Diencephalon (tissue), 2 donors: ENCODE results near the gene PSMB1.

- RAMPAGE, long total RNA: no peak
Observed at GRCh38 chr6:170291332-170292517, 847 bp upstream of the DLL1 start.

- RAMPAGE, long total RNA: no peak
Observed at GRCh38 chr6:170344717-170345304, 38.3 kb downstream of the FAM120B start.

DNA sequence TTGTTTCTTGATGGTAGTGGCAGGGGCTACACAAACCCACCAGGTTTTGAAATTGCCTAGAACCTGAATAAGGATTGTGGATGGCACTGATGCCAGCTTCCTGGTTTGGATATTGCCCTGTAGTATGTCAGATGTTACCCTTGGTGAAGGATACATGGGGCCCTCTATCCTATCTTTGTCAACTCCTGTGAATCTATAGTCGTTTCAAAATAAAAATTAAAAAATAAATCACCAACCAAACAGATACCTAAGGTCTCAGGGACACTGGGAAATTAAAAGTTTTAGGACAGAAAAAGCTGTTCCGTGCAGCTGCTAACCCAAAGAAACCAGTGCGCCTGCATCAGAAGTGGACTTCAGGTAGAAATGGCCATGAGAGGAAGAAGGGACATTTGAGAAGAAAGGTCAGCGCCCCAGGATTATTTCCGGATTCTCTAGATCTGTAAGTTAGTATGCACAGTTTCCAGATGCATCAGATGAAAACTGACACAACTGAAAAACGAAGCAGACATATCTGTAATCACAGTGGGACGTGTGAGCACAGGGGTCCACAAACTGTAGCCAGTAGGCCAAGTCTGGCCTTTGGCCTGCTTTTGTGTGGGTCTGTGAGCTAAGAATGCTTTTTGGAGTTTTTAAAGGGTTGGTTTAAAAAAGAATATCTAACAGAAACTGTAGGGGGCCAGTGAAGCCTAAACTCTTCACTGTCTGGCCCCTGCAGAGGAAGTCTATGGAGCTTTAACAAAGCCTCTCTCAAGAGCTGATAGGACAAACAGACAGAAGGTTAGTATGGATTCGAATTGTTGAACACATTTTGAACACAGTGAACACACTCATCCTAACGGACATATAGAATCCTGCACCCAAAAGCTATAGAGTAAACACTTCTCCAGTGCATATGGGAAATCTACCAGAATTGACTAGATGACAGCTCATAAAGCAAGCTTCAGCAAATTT is 77.9 kb downstream of the FAM120B start:
- RAMPAGE, long total RNA: no peak

GRCh38 chr6:170504320-170504767 is 48.8 kb downstream of the PSMB1 start:
- RAMPAGE, long total RNA: no peak

DNA sequence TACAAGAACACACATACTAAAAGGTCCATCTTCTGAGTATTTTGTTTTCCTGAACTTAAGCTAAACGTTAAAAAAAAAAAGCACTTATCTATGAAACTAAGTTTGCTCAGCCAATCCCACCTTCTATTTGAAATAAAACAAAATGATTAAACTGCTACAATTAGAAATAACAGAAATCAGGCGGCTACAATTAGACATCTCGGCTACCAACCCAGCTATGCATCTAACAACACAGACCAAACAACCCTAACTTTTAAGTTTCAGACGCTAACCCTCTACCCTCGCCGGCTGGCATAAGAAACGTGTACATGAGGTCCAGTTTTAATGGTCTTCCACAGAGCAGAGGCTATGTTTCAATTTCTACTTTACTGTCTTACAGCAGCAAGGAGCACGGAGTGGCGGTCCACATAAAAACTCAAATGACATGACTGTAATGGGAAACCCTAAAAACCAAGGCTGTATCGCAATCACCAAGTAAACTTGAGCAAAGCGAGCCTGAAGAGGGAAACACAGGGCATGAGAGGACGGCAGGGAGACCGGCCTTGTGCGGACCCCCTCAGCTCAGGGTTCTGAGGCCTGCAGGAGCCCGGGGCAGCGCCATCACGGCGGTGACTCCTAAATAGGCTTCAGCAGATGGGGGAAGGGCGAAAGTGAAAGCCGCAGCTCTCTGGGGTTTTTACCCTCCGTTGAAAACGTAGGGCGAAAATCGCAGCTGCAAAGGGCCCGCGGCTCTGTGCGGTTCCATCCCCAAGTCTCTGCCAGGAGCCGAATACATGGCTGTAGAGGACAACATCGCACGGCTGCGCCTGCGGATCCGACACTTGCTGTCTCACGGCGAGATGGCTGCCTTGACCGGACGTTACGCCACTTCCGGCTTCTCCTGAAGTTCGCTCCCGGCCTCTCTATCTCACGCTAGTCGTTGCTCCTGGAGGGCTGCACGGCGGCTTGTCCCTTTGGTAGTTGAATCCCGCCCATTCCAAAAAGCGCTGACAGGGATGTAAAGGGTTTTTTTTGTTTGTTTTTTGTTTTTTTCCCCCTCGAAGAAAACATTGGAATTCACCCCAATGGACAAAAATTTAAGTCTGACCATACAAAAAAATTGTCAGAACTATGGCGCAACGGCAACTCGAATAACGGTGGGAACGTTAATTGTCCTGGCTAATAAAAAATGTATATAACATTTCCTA is at the start of gene PSMB1:
Gene PSMB1 (minus strand): TSS at position 858 of the 1,187 bp plus-strand sequence.
- RAMPAGE, long total RNA: start-site peak on the minus strand centred at position 822 of the sequence, 74 bp wide, 15,061 and 16,528 reads in 2 replicates

DNA sequence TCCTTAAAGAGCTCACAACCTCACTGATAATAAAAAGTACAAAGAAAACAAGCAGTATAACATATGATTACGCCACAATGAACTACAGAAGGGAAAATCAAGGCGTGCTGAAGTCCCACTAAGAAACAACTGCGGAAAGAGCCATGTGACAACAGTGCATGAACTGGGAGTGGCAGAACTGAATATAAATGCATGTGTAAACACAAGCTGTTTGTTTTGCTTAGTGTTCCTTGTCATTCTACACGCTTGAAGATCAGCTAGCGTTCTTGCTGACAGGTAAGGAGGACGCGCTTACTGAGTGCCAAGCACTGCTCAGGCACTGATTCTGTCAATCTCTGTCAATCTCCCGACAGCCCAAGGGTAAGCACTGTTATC is 517 bp upstream of the PSMB1 start:
- RAMPAGE, long total RNA: no peak

- RAMPAGE, long total RNA: no peak
Observed at GRCh38 chr6:170576501-170577443, 7.7 kb downstream of the PDCD2 start.